Foreskin keratinocyte (primary cell): ENCODE measurements around a stretch of chr18.

GRCh38 chr18:9715949-9716360 lies 7.9 kb downstream of the RAB31 start:
- RAMPAGE, total RNA: no peak

GRCh38 chr18:9742669-9743028 lies 34.5 kb downstream of the RAB31 start:
- RAMPAGE, total RNA: no peak

GRCh38 chr18:9824873-9825480 lies 60.8 kb upstream of the TXNDC2 start:
- RAMPAGE, total RNA: no peak

DNA sequence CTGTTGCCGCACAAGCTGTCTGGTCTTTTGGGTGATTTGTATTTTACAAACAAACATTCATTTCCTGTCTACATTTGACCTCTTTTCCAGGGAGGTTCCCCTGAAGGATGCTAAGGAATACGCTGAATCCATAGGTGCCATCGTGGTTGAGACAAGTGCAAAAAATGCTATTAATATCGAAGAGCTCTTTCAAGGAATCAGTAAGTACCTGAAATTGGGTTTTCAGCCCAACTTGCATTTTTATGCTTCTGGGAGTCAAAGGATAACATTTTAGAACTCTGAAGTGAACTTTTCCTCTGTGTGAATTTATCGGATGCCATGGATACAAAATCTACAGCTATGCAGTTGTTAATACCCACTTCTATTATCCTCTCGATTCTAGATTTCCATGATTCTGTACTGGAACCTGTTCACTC lies 40.3 kb upstream of the TXNDC2 start:
- RAMPAGE, total RNA: no peak

DNA sequence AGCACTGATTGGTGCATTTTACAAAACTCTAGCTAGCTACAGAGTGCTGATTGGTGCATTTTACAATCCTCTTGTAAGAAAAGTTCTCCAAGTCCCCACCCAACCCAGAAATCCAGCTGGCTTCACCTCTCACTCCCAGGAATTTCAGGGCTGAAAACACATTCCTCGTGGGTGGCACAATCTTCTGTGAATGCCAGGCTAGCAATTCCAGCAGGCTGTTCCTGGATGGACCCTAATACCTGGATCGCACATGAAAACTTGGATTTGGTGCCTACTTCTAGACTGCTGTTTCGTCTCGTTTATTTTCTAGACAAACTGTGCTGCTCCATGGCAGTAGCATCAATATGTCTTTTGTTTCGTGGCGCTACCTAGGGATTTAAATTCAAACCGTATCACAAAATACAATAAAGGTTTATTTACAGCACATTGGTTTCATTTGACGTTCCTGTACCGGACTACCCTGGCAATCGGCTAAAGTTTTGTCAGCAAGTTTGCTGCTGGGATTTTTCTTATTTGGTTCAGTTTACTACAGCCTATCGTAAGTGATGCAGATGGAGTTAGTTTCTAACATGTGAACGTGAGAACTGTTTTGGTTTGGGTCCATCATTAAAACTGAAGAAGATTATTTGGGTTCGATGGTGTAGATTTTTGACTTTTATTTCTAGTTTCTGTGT lies 1.1 kb upstream of the VAPA start:
- RAMPAGE, total RNA: no peak

DNA sequence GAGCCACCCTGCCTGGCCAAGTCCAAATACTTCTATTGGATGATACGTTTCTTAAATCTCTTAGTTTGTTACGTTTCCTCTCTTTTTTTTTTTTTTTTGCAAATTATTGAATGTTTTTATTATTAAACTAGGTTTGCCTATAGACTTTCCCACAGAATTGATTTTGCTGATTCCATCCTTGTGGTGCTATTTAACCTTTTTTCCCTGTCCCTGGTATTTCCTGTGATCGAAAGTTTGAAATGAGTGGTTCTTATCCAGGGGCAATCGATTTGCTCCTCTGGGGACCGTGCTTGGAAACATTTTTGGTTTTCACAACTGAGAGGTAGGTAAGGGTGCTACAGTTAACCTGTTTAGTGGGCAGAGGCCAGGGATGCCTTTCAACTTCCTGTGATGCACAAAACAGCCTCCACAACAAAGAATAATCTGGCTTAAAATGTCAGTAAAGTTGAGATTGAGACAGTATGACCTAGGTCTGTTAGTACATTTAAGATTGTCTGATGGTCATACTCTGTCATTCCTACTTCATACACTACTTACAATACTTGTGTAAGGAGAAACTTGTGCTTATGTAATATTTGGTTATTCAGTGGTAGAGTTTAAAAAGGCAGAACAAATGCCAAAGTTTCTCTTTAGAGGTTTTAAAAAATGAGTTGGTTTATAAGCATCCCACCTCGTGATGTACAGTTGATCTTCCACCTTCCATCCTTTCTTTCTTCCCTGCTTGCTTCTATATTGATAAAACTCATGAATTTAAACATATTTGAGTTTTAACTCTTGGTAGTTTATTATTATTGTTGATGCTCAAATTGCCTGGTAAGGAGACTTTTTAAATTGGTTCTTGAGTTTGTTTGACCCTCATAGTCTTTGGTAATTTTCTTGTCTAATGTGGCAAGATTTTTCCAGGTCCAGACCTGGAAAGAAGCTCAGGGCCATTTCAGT lies 25.9 kb downstream of the VAPA start:
- RAMPAGE, total RNA: no peak

DNA sequence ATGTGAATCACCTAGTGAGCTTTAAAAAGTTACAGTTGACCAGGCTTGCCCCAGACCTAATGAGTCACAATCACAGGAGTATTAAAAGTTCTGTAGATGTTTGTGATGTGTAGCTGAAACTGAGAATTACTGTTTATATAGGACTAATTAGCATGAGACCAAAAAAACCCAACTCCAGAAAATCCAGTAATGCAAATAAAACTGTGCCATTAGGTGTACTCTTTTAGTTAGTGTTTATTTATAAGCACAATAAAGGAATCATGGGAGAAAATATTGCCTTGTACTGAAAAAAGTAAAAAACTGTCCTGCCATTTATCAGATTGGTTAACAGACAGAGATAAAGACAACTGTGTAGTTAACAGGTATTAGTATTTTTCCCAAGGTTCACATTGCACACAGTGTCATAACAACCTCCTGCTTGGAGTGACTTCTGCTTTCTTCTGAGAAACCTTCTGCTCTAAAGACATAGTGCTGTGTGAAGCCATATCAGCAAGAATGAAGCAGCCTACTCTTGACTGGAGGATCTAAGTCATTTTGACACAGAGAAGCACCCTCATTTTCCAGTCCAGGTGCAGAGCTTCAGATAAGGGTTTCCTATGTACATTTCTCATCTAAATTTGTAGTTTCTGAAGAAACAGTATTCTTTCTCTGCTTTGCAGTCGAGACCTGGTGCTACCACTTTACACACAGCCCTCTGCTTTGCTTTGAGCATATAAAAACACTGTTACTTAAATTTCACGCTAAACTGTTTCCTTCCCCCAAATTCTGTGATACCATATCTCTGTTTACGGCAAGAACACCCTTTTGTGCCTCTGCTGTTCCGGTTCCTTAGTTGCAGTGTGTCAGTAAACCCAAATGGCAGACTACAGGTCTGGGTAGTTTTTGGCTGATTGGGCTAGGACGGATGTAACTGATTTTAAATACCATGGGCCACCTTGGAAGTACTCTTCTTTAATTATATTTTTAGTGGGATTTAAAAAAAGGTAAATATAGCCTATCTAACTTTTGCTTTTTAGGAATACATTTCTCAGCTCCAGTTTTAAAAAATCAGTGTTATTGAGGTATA lies 39.2 kb downstream of the VAPA start:
- RAMPAGE, total RNA: no peak

DNA sequence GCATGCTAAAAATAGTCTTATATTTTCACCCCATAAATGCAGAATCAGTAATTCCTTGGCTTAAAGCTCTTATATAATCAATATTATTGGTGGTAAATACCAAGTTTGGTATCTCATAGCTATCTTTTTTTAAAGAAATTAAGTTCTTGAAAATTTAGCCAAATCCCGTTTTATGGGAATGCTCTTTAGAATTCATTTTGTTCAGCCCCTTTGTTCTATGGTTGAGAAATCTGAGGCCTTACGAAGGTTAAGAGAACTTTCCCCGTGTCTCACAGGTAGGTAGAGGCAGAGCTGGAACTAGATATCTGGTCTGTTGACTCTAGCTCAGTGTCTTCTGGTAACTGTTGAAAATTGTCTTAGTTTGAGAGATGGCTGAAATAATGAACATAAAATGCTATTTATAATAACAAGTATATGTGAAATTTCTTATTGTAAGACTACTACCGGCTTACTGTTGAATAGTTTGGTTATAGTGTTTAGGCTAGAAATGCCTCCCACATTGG lies 42.2 kb downstream of the VAPA start:
- RAMPAGE, total RNA: no peak

- RAMPAGE, total RNA: no peak
Observed at GRCh38 chr18:9960643-9961941, 47.3 kb downstream of the VAPA start.

DNA sequence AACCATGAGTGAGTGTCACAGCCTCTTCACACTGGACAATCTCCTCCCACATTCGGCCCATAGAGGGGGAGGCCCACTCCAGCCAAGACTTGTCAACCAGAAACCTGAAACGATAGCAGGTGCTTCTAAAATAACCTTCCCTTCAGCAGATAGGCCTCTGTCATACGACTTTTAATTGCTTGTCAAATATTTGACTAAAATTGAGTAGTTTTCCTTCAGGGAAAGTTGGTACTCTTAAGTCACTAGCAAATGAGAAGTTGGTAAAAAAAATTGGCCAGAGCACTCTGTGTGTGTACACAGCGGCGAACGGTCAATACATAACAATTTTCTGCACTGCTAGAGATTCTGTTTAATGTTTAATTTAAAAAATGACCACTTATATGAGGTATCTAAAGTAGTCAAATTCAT lies 110.2 kb downstream of the VAPA start:
- RAMPAGE, total RNA: no peak

DNA sequence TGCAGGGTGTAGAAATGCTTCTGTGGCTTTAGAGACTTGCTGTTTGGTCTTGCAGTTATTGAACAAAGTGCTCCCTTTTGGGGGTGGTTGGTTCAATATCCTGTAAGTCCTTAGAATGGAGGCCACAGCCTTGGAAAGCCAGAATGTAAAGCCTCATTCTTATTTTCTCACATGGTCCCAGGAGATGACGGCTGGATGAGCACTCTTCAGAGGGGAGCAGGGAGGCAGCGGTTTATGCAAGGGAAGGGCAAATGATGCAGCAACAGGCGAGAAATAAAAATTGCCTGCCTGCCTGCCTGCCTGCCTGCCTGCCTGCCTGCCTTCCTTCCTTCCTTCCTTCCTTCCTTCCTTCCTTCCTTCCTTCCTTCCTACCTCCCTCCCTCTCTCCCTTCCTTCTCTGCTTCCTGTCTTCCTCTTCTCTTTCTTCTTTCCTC lies 148.8 kb downstream of the VAPA start:
- RAMPAGE, total RNA: no peak

- RAMPAGE, total RNA: no peak
Observed at GRCh38 chr18:11121608-11121862, 27.8 kb downstream of the PIEZO2 start.

GRCh38 chr18:11789653-11790114 lies 61.5 kb upstream of the CHMP1B start:
- RAMPAGE, total RNA: no peak

GRCh38 chr18:12012598-12013121 lies 31.4 kb downstream of the IMPA2 start:
- RAMPAGE, total RNA: no peak

DNA sequence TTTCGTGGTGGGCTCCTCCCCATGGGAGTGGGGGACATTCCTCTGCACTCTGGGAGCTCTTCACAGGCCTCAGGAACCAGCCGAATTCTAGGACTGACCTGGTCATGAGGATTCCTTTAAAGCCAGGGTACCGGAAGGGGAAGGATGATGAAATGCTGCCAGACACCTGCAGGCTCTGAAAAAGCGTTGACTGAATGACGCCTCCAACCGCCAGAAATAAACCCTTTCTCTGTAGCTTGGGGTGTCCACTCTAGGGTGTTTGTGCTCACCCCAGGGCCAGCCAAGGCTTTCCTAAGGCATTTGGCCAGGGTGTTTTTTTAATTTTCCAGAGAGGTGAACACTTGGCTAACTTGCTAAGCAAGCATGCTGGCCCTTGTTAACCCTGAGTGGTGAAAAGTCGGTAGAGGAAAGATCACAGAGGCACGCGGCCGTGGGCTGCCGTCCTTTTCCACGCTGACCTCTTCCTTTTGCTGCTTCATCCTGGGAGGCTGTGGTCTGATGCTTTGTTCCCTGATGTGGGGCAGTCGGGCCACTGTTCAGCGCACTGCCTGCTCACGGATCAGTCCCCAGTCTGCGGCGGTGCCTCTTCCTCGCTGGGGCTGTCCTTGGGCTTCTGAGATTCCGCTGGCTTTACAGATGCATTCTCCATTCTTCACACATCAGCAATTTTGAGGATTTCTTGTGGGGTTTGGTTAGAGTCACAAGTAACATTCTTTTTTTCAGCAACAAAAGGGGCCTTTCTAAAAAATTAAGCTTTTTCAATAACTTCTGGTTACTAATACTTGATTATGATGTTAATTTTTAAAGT lies 32.1 kb downstream of the IMPA2 start:
- RAMPAGE, total RNA: no peak

DNA sequence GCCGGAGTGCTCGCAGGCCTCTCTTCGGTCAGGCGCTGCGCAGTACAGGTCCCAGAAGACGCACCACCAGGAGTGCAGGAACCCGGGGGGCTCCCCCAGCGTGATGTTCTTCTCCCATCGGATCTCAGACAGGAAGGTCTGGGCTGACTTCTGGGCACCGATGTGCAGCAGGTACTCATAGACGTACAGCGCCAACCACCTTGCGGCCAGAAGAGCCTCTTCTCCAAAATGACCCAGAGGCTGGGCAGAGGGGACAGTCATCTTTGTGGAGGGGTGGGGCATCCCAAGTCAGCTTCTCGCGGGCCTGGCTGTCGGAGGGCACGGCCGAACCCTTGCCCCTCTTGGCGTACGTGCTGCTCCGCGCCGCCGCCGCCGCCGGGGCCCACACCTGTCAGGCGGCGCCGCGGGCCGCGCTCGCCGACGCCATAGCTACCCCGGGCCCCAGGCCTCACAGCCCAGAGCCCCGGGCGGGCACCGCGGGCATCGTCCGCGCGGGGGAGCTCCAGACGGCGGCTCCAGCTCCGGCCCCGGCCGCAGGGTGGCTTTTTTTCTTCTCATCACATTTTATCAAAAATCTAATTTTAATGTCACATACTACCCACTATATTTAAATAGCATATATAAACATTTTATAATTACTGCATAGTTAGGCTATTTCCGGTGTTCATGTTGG lies 25.4 kb upstream of the ANKRD62 start:
- RAMPAGE, total RNA: no peak

DNA sequence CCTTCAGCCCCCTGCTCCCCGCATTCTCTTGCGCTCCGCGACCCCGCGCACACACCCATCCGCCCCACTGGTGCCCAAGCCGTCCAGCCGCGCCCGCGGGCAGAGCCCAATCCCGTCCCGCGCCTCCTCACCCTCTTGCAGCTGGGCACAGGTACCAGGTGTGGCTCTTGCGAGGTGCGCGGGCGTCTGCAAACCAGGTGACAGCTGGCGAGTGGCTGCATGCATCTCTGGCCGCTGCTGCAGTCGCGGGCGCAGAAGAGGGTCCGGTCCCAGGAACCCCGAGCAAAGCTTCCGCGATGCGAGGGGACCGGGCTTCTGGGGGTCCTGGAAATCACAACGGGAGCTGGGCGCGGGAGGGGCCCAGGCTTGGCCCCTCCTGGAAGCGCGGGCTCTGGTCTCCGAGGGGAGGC lies 365 bp downstream of the CIDEA start:
- RAMPAGE, total RNA: no peak

DNA sequence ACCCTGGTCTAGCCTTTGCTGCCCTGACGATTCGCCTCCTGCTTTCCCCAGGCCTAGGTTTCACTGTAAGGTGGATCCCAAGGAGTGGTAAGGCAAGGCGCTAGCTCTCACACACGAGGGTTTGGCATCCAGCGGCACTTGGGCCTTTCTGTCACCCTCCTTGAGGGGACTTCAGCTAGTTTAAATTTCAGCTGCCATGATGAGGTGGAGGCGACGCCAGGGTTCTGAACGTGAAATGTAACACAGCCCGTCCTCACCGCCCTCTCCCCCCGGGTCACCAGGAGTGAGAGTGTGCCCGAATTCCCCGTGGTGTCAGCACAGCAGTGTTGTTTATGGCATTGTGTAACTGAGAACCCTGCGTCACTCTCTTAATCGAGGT lies 4.5 kb downstream of the CIDEA start:
- RAMPAGE, total RNA: no peak

GRCh38 chr18:12333803-12334831 lies 26.1 kb downstream of the TUBB6 start:
- RAMPAGE, total RNA: no peak

- RAMPAGE, total RNA: no peak
Observed at GRCh38 chr18:12345889-12346677, 30.9 kb downstream of the AFG3L2 start.